Left common carotid artery plus branches (tissue), 1 donor: ENCODE measurements around a stretch of chr15.

DNA sequence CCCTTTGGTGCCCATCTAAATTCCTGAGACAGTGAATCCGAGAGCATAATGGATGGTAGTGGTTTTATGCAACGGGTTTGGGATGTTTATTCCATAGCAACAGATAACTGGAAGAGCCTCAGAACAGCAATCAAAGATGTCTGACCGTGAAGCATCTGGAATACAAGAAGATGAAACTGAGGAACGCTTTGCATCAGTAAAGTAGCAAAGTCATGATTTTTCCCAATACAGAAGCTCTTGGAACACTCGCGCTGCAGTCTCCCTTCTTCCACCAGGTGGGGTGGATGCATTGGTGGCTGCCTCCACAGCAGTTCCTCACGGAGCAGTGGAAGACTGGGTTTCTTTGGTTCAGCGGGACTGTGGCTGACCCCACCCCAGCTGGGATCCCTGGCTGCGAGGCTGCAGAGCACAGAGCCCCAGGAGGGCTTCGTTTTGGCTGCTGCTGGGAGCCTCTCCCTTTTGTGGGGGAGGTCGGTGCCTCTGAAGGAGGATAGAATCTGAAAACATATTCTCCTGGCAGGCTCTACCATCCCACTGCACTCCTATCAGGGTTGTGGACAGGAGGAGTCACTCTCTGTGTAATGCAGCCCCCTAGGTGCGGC lies 26.3 kb upstream of the PDE8A start:
- PRO-cap, result no peak

DNA sequence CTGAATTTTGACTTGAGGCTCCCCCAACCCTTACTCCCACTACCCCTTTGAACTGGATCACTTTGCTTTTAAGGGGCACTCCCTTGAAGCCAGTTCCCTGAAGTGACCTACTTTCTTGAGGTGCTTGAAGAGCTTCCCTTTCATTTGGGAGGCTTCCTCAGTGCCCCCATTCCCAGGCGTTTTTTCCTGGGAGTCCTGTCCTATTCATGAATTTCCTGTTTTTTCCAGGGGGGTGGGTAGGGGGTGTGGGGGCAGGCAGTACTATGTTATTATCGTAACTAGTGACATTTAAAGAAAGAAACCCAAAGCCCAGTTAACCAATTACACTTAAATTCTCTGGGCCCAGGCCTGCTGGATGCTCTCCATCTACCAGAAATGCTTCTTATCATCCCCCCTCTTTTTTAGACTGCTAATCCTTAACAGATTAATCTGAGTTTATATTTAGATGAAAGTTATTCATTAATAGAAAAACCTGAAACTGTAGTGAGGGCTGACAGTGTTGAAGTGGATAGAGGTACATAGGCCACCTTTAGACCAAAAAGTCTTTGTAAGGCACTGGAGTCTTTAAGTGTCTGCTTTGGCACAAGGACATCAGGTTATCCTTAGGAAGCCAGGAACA lies 43.6 kb downstream of the PDE8A start:
- PRO-cap, result no peak

DNA sequence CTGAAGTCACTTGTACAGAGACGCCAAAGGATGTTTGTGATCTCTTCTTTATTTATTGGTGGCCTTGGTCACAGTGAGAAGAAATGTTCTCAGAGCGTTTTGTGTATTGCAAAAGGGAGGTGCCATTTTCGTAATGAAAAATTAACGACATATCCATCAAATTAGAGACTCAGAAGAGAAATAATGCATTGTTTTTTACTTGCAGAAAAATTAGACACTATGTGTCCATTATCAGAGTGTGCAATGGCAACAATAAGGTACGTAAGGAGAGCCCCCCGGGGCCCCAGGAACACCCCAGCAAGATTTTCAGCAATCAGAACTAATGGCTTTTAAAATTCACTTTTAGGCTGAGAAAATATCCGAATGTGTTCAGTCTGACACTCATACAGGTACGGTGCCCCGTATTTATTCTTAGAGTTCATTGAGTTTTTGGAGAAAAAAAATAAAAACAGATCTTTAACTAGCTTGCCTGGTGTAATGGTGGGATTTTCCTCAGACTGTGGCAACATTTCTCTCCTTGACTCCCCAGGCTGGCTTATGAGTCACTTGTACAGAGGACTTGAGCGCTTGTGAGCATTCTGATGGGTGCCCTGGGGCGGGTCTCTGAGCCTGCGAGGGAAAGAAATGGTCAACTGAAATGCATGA lies 118.3 kb downstream of the PDE8A start:
- PRO-cap, result no peak

DNA sequence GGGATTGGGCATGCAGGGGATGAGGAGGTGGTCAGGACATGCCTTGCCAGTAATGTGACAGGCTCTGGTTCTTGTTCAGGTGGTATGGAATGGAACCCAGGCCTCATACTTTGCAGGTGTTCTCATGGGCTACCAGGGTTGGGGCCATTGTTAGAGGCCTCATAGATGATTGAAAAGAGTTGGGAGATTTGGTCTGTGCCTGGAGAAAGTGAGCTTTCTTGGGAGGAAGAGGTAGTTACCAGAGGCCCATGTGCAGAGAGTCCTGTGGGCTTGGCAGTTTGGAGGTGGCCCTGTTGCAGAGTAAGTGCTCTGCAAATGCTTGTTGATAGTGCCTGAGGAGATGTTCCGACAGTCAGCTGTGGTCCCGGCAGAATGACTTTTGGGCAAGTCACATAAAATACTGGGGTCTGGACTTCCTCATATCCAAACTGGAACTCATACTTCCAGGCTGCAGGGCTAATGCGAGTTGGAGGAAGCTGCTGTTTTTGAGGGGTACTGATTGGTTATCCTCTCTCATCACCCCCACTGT lies 123.5 kb downstream of the PDE8A start:
- PRO-cap, result no peak

DNA sequence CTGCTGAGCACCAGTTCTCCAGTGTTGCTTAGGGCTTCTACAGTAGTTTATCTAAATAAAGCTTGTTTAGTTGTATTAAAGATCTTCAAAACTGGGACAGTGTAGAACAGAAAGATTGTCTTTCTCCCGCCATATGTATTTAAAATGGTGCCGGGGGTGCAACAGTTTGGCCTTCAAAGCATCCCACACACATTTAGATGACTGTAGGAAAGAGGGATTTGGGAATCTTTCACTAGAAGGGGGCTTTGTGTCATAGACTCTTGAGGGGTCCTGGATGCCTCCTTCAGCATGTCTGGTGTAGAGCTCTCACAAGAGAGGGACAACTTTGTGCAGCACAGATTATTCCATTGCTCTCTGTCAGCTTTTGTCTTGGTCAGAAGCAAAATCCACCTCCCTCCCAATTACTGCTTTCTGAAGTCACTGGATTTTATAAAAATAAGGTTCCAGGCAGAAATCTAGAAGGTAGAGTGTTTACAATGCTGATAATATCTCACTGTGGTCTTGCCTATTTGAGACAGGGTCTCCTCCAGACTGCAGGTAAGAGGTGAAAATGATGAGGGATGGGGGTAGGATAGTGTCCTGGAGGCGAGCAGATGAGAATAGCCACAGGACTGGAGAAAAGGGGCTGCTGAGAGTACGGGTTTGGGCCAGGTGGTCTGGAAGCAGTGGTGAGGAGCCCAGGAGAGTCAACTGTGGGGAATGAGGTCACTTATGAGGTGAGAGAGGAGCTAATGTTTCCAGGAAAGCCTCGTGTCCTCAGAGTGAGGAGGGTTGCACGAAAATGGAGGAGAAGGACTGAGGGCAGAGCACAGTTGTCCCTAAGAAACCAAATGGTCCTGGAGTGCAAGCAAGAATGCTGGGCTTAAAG lies 132.9 kb downstream of the PDE8A start:
- PRO-cap, result no peak

DNA sequence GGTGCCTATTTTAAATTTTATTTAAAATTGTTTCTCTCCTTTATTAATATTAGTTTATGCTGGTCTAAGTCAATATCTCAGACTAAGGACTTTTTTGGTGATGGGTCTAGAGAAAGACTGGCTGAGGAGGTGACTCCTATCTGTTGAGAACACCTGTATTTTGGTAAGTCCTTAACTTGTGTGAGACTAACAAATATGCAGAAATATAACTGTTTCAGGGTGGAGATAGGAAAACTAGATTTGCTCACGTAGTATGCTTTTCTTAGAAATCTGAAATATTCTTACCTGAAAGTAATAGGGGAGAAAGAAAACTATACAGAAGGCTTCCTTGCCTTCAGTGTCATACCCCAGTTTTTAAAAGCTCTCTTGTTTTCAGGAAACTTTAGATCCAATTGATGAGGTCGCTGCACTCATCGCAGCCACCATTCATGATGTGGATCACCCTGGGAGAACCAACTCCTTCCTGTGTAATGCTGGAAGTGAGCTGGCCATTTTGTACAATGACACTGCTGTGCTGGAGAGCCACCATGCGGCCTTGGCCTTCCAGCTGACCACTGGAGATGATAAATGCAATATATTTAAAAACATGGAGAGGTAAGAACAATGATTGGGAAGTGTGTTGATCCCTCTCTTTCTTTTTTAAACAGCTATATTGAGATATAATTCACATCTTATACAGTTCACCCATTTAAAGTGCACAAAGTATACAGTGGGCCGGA lies 138.9 kb downstream of the PDE8A start:
- PRO-cap, result no peak

GRCh38 chr15:85348008-85348370 lies 32.4 kb upstream of the AKAP13 start:
- PRO-cap, result no peak

- PRO-cap, result no peak
These were observed 22.4 kb upstream of the AKAP13 start for GRCh38 chr15:85357827-85358536.

- PRO-cap, result bidirectional peak, plus-strand start at chr15:85380674, minus-strand start at chr15:85380371
These were observed 252 bp upstream of the AKAP13 start for GRCh38 chr15:85380232-85380469.

GRCh38 chr15:85413455-85414011 lies 33.1 kb downstream of the AKAP13 start:
- PRO-cap, result no peak

- PRO-cap, result no peak
These were observed 95.3 kb downstream of the AKAP13 start for GRCh38 chr15:85475665-85476166.

GRCh38 chr15:85606570-85607089 lies 188.1 kb downstream of the KLHL25 start:
- PRO-cap, result no peak

DNA sequence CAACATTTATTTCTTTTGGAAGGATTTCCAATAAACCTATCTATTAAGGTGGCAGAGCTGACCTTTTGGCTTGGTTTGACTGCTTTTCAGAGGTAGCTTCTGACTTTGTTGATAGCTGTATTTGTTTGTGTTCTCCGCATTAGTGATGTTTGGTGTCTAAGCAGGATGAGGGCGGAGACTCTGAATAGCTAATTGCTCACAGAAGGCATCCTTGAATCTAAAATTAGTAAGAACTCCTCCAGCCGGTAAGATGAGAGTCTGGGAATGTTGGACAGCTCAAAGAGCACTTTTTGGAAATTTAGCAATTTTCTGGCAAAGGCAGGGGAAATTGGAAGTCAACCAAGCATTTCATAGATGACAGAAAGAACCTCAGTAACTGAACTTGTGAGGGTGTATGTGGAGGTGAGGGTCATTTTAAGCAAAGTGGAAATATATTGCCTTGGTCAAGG lies 174.0 kb downstream of the KLHL25 start:
- PRO-cap, result no peak

DNA sequence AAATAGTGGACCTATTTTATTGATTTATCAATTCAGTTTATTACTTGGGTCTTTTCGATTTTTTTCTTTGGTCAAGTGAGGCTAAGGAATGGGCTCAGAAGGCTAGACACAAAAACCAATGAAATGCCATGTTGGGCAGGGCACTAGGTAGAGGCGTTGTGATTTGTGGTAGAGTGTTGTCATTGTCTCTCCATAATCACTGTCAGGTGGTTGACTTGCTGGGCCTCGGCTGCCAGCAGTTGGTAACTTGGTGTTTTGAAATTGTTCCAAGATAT lies 173.7 kb downstream of the KLHL25 start:
- PRO-cap, result no peak

DNA sequence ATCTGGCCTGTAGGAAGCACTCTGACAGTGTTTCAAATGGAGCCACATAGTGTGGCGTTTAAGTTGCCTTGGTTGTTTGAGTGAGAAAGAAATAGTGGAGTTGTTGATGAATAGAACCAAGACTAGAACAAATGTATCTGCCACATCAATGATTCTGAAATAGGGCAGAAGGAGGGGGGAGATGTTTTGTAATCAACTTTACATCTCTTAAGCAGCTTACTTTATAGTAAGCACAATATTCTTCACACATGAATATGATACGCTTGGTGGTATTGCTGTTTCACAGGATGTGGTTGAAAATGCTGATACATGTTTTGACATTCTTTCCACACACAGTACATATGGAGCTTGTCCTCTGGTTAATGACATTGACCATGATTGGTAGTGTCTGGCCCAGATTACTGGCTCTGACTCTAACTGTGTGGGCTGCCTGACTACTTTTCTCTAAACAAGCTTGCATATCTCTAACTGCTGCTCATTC lies 168.9 kb downstream of the KLHL25 start:
- PRO-cap, result no peak

- PRO-cap, result no peak
These were observed 92.4 kb downstream of the KLHL25 start for GRCh38 chr15:85702218-85702876.

DNA sequence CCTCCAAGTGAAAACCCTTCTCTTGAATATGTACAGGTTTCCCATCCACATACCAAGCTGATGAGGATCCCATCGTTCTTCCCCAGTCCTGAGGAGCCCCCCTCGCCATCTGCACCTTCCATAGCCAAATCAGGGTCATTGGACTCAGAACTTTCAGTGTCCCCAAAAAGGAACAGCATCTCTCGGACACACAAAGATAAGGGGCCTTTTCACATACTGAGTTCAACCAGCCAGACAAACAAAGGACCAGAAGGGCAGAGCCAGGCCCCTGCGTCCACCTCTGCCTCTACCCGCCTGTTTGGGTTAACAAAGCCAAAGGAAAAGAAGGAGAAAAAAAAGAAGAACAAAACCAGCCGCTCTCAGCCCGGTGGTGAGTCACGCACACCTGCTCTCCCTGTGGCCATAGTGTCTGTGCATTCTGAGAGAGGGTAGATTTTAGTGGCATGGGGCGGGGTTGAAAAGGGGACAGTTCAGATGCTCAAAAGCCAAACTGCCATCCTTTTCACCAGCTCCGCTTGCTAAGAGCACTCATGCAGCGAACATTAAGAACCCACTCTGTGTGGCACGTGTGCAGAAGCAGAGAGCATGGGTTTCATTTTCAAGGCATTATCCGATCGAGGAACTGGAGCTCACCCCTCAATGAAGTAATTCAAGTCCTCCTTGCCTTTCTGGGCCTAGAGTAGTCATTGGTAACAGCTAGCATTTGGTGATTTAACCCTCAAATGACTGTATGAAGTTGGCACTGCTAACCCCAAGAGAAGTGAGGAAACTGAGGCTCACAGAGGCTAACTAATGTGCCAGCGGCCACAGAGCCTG lies 51.1 kb downstream of the KLHL25 start:
- PRO-cap, result no peak

DNA sequence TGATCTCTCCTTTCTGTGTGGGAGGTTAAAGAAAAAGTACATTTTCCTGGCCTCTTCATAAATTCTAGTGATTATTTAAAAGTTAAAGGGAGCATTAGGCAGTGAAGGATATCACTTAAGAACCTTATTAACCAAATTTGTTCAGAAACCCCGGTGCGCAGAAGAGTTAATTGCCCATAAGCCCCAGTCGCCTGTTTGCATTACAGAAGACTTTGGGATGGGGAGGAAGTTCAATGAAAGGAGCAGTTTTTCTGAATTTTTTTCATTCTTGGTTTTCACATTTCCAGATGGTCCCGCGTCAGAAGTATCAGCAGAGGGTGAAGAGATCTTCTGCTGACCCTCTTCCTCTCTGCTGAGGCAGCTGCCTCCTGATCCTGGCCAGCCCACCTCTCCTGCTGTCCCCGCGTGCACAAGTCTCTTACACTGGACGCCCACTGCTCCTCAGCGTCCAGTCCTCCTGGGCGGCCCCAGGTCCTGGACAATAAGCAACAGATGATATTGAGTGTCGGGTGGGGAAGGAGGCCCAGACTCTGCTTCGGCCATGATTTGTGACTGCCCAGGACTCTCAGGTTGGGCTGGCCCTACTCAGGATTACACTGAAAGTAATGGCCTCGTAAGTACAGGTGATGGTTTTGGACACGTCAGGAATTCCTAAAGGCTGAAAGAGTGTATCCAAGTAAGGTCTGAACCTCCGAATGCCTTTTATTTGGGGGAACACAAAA lies 50.2 kb downstream of the KLHL25 start:
- PRO-cap, result no peak

GRCh38 chr15:85748172-85749092 lies 46.3 kb downstream of the KLHL25 start:
- PRO-cap, result no peak

GRCh38 chr15:85794977-85795408 lies 268 bp upstream of the KLHL25 start:
- PRO-cap, result no peak